AG08470 (cell line): ENCODE measurements around a stretch of chr6.

DNA sequence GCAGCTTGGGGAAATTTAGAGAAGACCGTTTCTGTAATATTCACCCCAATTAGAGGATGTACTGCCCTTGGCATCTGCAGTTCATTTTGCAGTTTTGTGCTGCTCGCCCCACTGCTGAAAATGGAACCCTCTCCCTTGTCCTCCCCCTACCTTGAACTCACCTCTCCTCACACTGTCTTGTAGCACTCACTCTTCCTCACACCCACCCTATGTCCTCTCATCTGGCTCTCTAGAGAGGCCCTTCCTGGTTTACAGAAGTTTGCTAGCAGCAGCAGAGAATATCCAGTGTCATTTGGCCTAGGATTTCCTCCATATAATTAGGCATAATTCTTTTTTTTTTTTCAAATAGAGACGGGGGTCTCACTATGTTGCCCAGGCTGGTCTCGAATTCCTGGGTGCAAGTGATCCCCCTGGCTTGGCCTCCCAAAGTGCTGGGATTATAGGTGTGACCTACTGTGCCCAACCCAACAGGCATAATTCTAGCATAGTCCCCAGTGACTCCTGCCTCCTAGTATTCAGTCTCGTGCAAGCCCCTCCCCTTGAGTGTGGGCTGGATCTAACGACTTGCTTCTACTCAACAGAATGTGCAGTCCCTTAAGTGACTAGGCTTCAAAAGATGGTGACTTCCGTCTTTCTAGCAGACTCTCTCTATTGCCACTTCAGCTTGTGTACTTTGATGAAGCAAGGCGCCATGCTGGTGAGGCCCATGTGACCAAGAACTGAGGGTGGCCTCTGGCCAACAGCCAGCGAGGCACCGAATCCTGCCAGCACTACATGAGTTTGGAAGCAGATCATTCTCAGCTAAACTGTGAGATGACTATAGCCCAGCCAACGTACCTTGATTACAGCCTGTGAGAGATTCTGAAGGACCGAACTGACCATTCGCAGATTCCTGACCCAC, 109.5 kb upstream of the TRAF3IP2 start:
- RRBS: no CpG with 5 or more reads among the region's 13 CpGs

GRCh38 chr6:111780331-111780752, 92.9 kb downstream of the FYN start:
- RRBS: no CpG with 5 or more reads among the region's 6 CpGs

DNA sequence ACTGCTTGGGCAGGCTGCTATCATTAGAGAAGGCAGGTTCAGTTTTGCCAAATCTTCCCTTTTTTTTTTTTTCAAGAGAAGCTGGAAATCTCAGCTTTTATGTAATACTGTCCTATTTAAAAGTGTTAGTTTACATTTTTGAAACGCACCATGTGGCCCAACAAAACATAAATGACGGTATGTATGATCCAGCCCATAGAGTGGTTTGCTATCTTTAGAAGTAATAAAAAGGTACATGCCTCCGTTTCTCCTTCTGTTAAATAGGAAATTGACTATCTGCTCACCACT, 21.5 kb downstream of the FYN start:
- RRBS: no CpG with 5 or more reads among the region's 3 CpGs

- RRBS: no CpG with 5 or more reads among the region's 3 CpGs
These were observed 14.0 kb downstream of the FYN start for GRCh38 chr6:111859211-111859661.

DNA sequence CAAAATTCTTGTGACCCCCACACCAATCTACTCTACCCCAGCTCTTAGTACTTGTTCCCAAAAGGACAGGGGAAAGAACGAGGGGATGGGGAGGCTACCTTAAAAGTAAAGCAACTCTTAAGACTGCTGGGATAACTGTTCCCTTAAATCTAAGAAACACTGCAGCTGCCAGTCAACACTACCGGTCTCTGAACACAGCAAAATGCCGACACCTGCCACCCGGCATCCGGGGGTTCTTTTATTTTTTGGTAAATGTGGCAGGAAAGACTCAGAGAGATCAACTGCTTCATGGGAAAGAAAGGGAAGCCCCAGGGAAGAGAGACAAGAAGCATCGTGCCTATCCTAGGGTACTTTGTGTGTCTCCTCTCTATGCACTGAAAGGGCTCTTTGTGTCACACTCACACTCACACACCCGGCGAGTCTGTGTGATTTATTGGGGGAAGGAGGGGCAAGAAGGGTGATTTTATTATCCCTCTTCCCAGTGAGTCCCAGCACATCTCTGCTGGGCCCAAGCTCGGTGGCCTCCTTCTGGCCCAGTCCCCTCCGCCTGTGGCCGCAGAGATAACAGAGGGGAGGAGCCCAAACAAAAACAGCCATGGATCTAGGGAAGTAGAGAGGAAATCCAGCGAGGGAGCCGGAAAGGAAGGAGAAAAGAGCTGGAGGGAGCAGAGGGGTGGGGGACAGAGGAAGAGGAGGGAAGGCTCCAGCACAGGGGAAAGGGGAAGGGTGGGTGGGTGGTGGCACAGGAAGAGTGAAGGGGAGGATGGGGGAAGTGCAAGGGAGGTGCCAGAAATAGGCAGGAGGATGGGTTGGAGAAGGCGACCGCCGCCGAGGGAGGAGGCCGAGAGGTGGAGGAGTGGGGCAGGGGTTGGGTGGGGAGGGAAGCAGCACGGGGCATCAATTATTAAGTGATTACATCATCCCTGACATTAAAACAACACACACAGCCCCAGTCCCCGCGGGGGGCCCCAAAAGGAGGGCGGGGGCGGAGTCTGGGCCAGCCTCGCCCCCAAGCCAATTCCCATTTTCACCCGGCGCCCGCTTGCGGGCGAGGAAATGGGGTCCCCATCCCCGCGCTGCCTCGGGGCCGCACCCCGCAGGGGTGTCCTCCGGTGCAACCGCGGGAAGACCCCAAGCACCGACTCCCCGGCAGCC, 1.2 kb downstream of the FYN start:
- RRBS: 1% methylated on average over 13 of the region's 39 CpGs

GRCh38 chr6:112030940-112031533, 22.9 kb upstream of the CCN6 start:
- RRBS: no CpG with 5 or more reads among the region's 3 CpGs

DNA sequence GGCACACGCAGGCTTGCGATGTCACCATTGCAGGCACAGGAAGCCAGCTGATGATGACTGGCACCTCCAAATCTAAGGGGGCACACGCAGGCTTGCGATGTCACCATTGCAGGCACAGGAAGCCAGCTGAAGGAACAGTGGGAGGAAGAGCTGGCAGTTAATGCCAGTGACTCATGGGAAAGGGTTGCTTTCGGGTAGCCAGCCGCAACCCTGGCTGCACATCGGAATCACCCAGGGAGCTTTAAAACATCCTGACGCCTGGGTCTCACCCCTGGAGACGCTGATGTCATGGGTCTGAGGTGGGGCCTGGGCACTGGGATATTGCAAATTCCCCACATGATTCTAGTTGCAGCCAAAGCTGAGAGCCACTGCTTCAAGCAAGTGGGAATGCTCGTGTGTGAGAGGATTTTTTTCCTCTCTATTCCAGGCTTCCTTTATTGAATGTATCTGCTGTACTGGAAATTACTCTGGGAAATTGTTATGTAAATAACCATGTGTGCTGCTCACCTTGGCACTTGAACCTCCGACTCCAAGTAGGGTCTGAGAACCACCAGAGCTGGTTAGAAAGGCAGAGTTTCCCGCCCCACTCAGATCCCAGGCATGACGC, 16.0 kb upstream of the CCN6 start:
- RRBS: no CpG with 5 or more reads among the region's 13 CpGs

DNA sequence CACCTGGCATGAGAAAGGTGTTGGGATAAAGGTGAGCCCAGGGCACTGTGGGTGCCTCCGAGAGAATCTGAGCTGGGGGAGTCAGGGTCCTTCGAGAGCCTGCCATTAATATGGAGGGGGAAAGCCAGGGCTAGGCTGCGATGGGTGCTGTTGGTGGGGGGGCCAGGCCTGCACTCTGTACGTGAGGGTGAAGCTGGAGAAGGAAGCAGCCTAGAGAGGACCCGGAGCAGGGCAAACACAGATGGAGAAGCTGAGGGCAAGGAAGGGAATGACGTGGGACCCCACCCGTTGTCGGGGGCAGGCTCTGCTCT, 238 bp upstream of the CCN6 start:
- RRBS: no CpG with 5 or more reads among the region's 8 CpGs

GRCh38 chr6:112085533-112086105, 1.7 kb downstream of the TUBE1 start:
- RRBS: no CpG with 5 or more reads among the region's 4 CpGs

DNA sequence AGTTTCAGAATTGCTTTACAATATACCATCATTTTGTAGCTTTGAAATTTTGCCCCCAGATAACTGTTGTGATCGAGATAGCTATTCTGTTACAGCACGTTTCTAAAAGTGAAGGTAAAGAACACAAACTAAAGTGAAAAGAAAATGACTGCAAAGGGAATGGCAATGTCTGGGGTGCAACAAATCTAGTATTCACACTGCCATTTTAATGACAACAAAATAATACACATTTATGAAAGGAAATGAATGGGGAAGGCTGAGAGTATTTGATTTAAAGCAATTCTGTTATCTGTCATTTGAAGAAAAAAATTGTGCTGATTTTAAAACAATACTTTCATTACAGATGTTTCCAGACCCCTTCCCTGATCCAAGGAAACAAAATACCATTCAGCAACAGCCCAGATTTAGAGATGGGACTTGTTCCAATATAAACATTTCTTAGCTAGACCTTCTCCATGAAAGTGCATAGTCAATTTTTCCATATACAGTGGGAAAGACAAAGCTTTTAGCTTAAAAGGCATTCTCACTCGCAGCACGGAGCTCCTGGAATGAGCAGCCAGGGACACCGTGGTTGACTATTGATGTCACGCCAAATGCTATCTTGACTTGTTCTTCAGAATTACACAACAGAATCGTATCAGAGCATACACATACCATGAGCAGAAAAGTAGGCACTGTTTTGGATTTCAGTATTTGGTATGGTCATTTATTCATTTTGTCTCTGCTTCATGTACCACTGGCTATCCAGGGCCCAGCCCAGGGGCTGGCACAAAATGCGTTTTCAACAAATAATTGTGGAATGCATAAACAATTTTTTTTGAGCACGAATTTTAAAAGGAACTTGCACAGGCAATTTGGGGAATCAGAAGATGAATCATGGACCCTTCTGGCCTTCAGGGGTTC, 21.5 kb downstream of the LAMA4 start:
- RRBS: no CpG with 5 or more reads among the region's 9 CpGs

- RRBS: no CpG with 5 or more reads among the region's 6 CpGs
These were observed 17.3 kb downstream of the LAMA4 start for GRCh38 chr6:112236972-112237641.

GRCh38 chr6:113824251-113824815, 32.8 kb upstream of the MARCKS start:
- RRBS: no CpG with 5 or more reads among the region's 5 CpGs

DNA sequence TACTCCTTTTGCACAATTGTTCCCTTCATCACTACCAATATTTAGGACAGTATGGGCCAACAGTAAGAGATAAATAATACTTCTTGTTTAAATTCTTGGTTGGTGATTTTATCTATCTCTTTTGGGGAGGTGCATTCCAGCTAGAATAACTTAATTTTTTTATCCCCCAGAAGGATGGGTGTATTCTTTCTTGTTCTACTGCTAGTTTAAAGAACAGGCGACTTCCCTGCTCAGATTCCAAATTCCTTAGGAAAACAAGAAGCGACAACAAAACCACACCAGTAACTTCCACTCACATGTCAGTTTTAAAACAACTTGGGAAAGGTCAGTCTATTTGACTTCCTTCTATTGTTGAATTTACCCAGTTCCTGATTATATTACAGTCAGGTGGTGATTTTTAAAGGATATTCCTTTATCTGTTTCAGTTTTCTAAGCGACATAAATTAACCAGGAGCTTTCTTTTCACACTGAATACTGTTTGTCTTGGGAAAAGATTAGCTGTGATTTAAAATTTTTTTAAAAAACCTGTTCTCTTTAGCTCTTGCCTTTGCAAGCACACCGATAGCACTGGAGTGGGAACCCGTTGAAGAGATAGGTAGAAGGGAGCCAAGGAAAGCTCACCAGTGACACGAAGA, 22.0 kb downstream of the MARCKS start:
- RRBS: no CpG with 5 or more reads among the region's 6 CpGs

GRCh38 chr6:113968695-113969153, 2.2 kb downstream of the HDAC2 start:
- RRBS: no CpG with 5 or more reads among the region's 6 CpGs

DNA sequence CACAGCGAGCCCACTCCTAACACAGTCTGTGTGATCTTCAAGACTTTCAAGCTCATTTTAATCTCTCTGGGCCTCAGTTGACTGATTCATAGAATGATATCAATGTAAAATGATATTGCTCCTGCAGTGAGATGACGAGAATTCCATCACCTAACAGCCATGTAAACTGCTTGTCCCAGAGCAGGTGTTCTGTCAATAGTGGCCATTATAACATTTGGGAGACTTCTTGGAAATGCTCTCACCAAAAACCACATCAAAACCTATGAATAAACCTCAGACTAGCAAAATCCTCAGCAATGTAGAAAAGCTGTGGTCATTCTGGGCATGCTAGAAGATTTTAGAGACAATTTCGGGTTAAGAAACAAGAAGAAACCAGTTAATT, 225.4 kb downstream of the FRK start:
- RRBS: no CpG with 5 or more reads among the region's 3 CpGs

DNA sequence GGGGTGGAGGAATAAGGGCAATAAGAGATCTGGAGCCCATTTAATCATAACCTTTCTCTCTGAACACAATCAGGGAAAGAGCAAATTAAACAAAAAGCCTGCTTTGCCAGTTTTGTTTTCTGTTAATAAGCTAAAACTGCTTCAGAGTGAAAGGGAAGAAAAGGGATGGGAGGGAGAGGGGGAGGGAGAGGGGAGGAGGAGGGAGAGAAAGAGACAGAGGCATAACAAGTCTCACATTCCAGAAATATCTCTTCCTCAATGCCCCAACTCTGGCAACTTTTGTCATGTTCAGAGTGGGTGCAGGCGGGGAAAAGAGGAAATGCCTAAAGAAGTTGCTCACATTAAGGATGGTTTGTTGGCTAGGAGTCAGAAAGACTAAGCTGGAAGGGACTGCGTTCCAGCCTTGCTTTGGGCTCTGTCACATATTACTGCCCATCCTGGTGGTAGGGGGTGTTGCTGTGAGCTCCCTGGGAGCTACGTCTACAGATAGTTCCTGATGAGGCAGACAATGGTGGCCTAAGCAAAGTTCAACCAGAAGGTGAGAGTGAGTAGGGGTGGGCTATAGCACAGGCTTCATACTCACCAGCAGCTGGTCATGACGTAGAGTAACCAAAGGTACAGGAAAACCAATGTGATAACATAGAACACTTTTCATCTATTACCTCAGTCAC, 2.3 kb downstream of the TSPYL4 start:
- RRBS: no CpG with 5 or more reads among the region's 4 CpGs

- RRBS: no CpG with 5 or more reads among the region's 6 CpGs
These were observed 1.4 kb upstream of the TSPYL4 start for GRCh38 chr6:116255068-116255916.

GRCh38 chr6:116278391-116278695, 1.4 kb downstream of the TSPYL1 start:
- RRBS: no CpG with 5 or more reads among the region's 7 CpGs

- RRBS: no CpG with 5 or more reads among the region's 4 CpGs
These were observed 27.8 kb upstream of the CALHM6 start for GRCh38 chr6:116433259-116433832.

GRCh38 chr6:116557679-116558342, 4.3 kb downstream of the CALHM4 start:
- RRBS: no CpG with 5 or more reads among the region's 6 CpGs